Cardiac septum (tissue), 1 donor: ENCODE results near the gene ACCSL.

DNA sequence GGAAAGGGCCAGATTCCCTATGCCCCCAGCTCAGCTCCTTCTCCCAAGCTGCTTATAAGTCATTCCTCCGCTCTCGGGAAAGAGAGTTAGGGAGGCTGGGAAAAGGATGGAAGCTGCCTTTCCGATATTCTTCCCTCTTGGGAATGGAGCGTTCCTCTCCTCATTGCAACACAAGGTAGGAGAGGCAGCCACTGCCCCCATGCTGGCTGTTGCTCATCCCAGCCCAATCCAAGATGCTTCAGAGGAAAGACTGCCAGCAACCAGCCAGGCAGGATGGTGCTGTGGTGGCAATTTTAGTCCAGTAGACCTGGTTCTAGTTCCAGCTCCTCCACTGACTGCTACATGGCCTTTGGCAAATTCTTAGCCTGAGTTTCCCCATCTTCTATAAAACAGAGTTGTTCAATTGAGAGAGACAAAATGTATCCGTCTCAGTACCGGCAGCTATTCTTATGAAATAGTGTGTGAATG lies 13.7 kb upstream of the C11orf96 start:
- PRO-cap, result no peak

- PRO-cap, result bidirectional peak, plus-strand start at chr11:43943811, minus-strand start at chr11:43943674; bidirectional peak, plus-strand start at chr11:43944362, minus-strand start at chr11:43944109
Measured at GRCh38 chr11:43943773-43944798, 1.6 kb downstream of the C11orf96 start.

DNA sequence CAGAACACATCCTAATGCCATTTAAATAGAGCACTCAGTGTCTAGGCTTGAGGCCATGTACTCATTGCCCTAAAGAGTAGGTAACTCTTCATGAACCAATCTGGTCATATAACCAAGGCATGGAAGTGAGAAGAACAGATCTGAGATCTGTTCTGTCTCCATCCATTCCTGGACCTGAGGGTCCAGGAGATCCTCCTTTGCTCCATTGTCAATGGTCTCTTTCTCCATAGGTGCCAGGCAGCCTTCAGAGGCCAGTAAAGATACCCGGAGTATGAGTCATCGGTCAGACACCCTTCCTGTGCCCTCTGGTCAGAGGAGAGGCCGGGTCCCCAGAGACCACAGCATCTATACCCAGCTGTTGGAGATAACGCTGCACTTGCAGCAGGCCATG lies at the start of gene ACCSL:
ACCSL (plus strand) TSS at position 216 of the 391 bp plus-strand sequence.
- PRO-cap, result no peak

DNA sequence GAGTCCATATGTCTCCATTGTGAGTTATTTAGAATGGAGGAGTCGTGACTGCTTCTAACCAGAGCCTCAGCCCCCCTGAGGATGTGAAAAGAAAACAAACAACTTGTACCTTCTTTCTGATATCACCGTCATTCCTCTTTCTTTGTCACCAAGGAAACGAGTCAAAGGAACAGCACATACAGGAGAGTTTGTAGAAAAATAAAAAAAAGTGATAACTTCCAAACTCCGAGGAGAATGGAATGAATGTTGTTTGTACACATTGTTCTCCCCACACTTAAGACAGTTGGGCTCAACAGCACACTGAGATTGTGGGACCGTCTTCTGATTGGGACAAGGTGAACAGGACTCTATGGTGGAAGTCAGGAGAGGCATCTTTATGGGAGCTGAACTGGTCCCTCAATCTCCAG lies 11.5 kb upstream of the EXT2 start:
- PRO-cap, result no peak

GRCh38 chr11:44525727-44526306 lies 39.6 kb upstream of the CD82 start:
- PRO-cap, result bidirectional peak, plus-strand start at chr11:44526162, minus-strand start at chr11:44525994

GRCh38 chr11:44530414-44530613 lies 35.1 kb upstream of the CD82 start:
- PRO-cap, result no peak

DNA sequence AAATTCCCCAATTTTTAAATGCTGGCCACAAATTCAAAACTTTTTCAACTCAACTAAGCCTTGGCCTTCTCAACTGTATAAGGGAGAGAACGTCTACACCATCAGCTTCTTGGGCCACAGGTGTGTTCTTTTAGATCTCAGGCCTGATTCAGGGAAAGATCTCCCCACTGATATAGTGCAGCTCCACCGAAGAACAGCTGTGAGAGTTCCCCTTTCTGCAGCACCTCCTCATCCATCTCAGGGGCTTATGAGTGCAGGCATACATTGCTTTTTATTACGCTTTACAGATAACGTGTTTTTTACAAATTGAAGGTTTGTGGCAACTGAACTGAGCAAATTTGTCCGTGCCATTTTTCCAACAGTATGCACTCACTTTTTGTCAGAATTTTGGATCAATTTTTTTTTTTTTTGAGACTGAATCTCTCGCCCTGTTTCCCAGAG lies 8.0 kb upstream of the CD82 start:
- PRO-cap, result no peak

DNA sequence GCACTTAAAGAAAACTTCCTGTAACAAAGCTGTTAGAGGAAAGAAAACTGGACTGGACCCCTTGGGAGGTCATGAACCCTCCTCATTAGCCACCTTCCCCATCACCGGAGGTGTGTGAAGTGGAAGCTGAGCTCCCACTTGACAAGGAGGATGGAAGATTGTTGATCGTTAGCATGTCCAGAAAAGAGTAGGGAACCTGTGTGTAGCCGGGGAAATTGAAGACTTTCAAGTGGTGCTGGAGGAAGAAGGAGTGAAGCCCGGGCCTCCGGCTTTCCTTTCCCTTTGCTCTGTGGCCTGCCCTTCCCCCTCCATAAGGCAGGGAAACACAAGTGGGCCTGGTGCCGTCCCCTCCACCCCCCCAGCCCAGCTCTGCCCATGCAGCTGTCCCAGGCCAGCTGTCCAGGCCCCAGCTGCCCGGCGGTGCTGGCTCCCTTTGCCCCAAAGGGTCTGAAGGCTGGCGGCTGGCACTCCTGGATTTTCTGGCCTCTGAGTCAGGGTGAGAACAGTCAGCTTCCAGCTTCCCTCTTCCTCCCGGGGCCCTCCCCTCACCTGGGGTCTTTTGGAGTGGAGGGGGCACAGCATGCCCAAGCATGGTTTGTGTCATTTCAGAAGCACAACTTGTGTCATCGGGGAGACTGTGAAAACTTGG lies 27.7 kb downstream of the CD82 start:
- PRO-cap, result no peak

DNA sequence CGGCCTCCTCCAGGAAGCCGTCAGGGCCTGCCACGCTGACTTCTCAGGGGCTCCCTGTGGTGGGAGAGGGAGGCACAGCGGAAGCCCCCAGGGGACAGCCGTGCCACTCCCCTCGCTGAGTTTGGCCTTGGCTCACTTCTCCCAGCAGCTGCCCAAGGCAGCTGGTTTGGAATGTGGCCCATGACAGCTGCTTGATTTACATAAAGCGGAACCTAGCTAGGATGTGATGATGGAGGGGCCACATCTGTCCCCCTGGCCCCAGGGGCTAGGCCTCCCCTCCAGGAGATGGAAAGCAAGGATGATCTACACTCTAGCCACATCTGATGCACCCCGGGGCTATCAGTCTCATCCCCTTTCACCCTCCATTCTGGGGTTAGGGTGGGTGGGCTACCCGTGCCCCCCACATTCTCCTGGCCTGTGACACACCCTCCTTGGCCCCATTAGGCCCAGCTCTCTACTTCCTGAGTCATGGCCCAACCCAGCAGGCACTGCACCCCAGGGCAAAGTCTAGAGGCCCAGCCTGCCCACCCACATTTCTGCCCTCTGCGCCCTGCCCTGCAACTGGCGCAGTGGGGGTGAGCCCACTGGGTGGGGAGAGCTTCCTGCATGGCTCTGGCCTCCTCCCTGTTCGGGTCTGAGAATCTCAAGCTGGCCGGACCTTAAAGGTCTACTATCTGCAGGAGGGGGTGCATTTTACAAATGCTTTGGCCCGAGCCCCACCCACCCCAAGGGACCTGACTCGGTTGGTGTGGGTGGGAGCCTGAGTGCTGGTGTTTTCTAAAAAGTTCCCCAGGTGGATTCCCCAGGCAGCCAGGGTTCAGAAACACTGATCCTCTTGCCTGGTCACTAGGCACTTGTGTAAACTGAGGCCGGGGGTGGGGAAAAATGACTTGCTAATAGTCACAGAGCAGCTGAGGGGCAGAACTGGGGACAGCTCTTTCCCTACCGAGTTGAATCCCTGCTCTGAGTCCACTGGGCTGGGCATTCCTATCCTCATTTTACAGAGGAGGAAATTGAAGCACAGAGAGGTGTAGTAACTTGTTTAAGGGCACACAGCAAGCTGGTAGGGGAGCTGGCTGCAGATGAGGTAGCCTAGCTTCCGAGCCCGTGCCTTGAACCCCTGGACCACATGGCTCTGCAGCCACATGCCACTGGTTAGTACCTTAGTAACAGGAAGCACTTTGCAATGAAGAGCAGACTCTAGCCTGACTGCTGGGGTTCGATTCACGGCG lies 36.0 kb downstream of the CD82 start:
- PRO-cap, result no peak

DNA sequence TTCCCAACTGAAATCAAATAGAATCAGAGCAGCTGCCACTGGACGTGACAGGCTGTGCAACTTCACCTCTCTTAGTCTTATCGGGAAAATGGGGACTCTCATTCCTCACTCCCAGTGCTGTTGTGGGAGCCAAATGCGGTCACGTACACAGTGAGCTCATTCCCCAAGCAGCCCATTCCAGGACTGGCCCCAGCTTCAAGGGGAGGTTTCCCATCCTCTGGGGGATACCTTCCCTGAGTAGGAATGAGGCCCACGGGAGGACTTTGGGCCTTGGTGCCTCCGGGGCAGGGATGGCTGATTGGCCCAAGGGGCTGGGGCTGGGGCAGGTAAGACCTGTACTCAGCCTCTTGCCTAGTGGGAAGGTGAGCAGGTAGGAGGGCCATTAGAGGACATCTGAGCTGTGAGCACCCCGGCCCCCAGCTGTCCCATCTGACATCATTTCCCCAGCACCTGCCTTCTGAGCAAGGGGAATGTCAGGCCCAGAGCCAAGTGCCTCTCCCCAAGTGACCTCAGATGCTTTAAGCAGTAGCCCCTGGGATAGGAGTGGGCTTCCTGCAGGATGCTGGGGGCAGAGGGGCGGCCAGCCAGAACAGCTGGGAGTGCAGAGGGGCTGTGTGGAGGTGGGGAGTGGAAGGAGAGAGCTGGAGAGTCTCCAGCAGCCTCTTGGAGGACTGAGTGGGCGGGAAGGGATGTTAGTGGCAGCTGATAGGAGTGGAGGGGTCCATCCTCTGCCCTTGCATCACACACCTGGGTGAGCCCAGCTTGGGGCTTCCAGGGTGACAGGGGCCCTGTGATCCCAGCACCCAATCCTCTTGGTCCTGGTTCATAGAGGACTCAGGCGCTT lies 58.4 kb downstream of the CD82 start:
- PRO-cap, result no peak

GRCh38 chr11:44744135-44744500 lies 17.4 kb downstream of the TSPAN18 start:
- PRO-cap, result no peak

DNA sequence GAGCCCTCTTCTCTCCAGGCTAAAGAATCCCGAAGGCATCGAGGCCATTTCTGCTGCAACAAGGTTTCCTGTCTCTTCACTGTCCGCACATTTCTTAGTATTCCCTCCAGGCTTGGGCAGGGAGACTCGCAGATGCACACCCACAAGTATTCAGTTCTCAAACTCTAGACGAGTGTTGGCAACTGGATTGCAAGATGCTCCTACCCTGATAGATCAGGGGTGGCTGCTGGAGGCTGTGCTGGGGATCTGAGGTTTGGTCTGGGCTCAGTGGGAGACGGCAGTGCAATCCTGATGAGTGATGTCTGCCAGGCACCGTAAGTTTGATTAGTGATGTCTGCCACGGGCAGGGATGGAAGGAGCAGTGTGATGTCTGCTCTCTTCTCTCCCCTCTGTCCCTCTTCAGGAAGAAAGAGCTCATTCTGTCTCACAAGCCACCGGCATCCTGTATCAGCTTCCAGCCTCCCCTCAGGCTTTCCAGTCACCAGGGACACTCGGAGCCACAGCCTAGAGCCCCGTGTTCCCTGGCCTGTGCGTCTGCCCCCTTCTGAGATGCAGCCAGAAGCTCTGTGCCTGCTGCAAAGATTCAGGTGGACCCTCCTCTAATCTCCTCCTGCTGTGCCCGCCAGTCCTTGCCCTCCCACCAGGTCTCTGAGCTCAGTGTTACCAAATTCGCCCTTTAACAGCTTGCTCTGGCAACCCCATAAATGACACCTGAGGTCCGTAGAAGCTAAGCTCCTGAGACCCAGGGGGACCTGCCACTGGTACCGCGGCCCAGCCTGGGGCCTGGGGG lies 20.0 kb downstream of the TP53I11 start:
- PRO-cap, result no peak

GRCh38 chr11:44939585-44939960 lies 11.1 kb downstream of the TP53I11 start:
- PRO-cap, result no peak

DNA sequence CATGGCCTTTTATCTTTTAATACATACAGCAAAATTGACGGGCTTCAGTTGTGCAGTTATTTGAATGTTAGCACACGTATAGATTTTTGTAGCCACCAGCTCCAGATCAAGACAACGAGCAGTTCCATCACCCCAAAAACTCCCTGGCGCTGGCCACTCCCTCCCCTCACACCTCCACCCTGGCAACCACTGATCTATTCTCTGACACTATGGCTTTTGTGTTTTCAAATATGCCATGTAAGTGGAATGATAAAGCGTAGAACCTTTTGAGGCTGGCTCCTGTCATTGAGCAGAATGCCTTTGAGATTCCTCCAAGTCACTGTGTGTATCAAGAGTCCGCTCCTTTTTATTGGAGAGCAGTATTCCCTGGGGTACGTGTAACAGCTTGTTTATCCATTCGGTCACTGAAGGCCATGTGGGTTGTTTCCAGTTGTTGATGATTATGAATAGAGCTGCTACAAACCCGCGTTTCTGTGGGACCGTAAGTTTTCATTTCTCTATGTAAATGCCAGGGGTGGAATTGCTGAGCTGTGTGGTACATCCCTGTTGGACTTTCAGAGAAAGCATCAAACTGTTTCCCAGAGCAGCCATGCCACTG lies 10.3 kb downstream of the TP53I11 start:
- PRO-cap, result bidirectional peak, plus-strand start at position 429 of the sequence, minus-strand start at position 321 of the sequence

DNA sequence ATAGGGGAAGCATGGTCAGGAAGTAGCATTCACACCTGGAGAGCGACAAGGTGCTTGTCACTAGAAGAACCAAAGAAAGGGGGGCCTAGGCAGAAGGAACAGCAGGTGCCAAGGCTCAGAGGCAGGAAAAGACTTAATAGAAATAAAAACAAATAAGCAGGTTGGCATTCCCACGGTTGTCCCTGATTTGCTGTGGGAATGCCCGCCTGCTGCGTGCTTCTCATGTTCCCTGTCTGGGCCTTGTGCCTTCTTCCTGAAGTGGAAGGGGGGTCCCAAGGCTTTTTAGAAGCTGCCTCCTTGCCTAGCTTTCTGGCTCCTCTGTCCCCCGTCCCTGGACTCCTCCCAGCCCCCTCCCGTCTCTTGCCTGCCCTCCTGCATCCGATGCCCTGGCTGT lies 54.7 kb upstream of the PRDM11 start:
- PRO-cap, result no peak

- PRO-cap, result no peak
Measured at GRCh38 chr11:45094276-45094701, 52.1 kb upstream of the PRDM11 start.

- PRO-cap, result no peak
Measured at GRCh38 chr11:45102831-45103279, 43.6 kb upstream of the PRDM11 start.

DNA sequence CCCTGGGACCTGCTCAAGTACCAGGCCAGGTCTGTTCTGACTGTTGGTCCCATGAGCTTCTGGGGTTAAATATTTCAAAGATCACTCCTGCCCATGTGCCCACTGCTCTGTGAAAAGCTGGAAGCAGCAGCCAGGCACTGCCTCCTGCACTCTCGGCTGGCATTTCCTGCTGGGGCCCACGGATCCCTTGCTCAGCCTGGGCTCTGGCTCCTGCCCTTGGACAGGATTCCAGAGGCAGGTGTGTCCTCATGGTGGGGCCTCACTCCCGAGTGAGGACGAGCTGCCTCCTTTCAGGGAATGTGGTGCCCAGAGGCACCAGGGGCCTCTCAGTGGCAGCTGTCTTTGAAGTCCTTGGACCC lies 38.1 kb upstream of the PRDM11 start:
- PRO-cap, result no peak

DNA sequence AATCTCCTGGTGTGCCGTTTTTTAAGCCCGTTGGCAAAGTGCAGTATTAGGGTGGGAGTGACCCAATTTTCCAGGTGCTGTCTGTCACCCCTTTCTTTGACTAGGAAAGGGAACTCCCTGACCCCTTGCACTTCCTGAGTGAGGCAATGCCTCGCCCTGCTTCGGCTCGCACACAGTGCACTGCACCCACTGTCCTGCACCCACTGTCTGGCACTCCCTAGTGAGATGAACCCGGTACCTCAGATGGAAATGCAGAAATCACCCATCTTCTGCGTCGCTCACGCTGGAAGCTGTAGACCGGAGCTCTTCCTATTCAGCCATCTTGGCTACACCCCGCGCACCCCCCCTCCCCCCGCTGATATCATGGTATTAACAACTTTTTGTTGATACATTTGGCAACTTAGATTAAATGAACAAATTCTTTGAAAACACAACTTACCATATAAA lies 18.3 kb upstream of the PRDM11 start:
- PRO-cap, result no peak

GRCh38 chr11:45157979-45158684 lies 11.7 kb downstream of the PRDM11 start:
- PRO-cap, result no peak